Hair follicle dermal papilla cell (primary cell): ENCODE measurements around a stretch of chr18.

GRCh38 chr18:80109537-80110250, 632 bp downstream of the ADNP2 start:
- CAGE, long polyA plus RNA, result no peak

DNA sequence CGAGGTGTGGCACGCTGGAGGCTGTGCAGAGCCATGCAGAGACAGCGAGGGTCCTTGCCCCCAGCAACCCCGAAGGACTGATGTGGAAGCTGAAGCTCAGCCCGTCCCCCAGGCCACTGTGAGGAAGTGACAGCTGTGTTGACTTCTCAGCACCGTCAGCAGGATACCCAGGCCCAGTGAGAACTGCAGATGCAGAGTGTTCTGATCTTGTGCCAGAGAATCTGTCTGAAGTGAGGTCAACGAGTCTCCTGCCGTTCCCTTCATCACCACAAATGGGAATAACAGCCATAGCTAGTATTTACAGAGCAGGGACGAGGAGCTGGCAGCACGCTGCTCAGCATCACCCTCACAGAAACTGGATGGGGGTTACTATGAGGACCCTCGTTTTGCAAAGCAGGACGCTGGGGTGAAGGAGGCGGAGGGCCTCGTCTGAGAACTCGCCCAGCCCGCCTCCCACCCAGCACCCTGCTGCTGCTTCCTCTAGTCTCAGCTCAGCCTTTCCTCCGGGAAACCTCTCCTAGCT, 45.9 kb downstream of the PARD6G start:
- CAGE, long polyA plus RNA, result no peak